ENCODE measurements around a stretch of chr3.

GRCh38 chr3:194867214-194867783 is 181.6 kb downstream of the FAM43A start:
- RRBS: no CpG with 5 or more reads among the region's 8 CpGs
CAGE:
- cytosol, long polyA plus RNA: no peak
- long polyA plus RNA: no peak
- nucleus, long polyA plus RNA: no peak

DNA sequence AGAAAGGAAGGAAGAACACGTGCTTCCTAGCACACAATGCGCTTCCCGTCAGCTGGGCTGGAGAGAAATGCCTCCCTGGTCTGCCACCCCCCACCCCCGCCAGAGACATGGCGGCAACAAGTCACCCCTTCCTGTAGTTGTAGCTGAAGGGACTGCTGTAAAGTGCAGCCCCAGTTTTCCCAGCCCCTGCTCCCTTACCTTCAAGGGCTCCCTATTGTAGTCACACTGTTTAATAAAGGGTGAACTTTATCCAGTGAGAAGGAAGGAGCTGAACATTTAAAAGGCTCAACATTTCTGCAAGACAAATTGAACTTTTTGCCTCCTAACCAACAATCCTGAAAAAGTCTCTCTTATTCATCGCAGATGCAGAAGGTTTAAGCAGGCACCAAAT is 182.1 kb downstream of the FAM43A start:
- RRBS: no CpG with 5 or more reads among the region's 6 CpGs
CAGE:
- cytosol, long polyA plus RNA: no peak
- long polyA plus RNA: no peak
- nucleus, long polyA plus RNA: no peak

DNA sequence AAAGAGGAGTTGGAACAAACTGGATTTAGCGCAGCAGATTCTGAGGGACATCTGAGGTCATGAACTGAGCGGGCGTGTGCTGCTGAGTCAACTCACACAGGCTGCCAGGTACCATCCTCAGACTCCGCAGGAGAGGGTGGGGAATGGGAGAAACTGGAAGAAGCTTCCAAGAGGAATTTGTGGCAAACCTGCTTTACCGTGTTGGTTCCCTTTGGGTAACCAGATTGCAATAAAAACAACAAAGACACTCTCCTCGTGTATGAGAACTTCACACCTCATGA is 185.1 kb downstream of the FAM43A start:
- RRBS: no CpG with 5 or more reads among the region's 6 CpGs
CAGE:
- cytosol, long polyA plus RNA: no peak
- long polyA plus RNA: no peak
- nucleus, long polyA plus RNA: no peak

DNA sequence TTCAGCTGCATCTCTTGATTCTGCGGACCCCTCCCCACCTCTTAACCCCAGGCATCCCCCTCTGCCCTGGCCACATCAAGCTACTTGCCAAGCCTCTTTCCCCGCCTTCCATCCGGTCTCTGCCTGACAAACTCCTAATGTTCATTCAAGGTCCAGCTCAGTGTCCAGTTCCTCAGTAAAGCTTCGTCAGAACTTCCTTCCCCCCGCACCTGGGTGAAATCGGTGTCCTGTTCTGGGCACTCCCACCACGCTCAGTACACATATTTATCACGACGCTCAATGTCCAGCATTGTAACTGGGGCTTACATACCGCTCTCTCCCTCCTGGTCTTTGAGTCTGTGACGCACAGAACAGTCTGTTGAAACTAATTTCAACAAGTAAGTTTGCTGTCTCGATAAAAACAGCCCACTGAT is 192.1 kb downstream of the FAM43A start:
- RRBS: no CpG with 5 or more reads among the region's 12 CpGs
CAGE:
- cytosol, long polyA plus RNA: no peak
- long polyA plus RNA: no peak
- nucleus, long polyA plus RNA: no peak

GRCh38 chr3:194976864-194977288 is 291.2 kb downstream of the FAM43A start:
- RRBS: no CpG with 5 or more reads among the region's 7 CpGs
CAGE:
- cytosol, long polyA plus RNA: no peak
- long polyA plus RNA: no peak
- nucleus, long polyA plus RNA: no peak

GRCh38 chr3:195002735-195003410 is 268.1 kb downstream of the XXYLT1 start:
- RRBS: no CpG with 5 or more reads among the region's 12 CpGs
CAGE:
- cytosol, long polyA plus RNA: no peak
- long polyA plus RNA: no peak
- nucleus, long polyA plus RNA: no peak

GRCh38 chr3:195033361-195033907 is 237.5 kb downstream of the XXYLT1 start:
- RRBS: no CpG with 5 or more reads among the region's 7 CpGs
CAGE:
- cytosol, long polyA plus RNA: no peak
- long polyA plus RNA: no peak
- nucleus, long polyA plus RNA: no peak

DNA sequence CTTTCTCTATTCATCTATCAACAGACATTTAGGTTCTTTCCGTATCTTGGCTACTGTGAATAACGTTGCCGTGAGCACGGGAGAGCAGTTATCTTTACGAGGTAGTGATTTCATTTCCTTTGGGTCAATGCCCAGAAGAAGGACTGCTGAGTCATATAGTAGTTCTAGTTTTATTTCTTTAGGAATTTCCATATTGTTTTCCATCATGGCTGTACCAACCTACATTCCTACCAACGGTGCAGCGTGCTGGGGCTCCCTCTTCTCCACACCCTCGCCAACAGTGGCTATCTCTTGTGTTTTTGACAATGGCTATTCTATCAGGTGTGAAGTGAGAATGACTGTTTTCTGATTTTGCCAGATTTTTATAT is 168.3 kb downstream of the XXYLT1 start:
- RRBS: no CpG with 5 or more reads among the region's 8 CpGs
CAGE:
- cytosol, long polyA plus RNA: no peak
- long polyA plus RNA: no peak
- nucleus, long polyA plus RNA: no peak

DNA sequence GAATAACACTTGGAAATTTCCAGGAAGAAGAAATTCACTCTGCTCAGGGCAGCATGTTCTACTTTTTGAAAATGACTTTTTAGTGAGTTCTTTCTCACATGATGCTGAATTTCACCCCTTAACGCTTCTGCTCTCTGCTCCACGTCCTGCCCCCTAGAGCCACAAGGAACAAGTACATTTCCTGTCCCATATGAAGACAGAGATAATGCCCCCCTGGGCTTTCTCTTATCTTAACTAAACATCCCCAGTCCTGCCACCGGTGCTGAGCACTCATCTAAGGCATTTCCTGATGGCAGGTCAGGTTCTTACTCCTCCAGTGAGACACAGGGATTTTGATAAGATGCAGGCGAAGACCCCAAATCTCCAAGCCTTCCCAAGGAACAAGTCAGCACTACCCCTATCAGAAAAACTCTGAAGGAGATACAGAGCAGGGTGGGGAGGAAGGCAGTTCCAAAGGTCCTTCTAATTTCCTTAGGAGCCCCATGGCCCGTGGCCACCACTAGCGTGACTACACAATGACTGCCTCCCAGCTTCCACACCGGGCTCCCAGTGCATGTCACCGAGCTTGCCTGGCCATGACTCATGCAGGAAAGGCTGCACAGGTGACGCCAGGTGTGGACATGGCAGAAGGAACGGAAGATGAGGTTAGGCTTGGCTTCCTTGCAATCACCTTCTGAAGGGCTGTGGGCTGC is 152.9 kb downstream of the XXYLT1 start:
- RRBS: no CpG with 5 or more reads among the region's 10 CpGs
CAGE:
- cytosol, long polyA plus RNA: no peak
- long polyA plus RNA: no peak
- nucleus, long polyA plus RNA: no peak

DNA sequence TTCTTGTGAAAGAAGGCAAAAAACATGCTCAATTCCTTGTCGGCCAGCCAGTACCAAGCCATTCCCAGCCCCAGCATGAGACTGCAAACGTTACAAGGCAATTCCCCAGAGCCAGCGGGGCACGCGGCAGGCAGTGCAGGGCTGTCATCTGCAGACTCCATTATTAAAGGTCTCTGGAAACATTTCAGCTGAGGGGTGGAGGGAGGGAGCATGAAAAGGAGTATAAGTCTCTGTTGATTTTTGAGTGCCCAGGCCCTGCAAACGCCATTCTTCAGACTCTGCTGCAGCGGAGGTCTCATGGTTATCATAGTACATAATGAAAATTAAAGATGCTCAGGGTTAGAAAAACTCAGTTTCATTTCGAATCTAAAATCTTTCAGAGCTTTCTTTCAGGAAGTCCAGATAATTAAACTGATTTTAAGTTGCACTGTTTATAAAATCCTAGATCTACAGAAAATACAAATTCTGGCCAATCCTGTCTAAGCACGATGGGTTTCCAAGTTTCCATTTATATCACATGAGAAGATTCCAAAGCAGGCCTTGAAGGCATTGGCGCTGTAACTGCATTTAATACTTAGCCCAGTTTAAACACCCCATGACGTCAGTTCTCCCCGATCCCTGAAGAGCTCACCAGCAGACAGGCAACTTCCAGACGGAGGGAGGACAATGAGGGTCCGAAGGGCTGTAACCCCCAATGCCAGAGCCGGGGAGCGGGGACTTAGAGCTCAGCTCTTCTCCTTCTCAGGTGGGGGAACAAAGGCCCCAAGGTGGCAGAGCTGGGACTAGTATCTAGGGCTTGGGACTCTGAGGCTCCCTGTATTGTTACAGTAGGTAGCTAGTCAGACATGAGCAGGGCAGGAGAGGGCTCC is 117.5 kb downstream of the XXYLT1 start:
- RRBS: no CpG with 5 or more reads among the region's 16 CpGs
CAGE:
- cytosol, long polyA plus RNA: no peak
- long polyA plus RNA: no peak
- nucleus, long polyA plus RNA: no peak

- RRBS: 1% methylated on average over 7 of the region's 67 CpGs
CAGE:
- cytosol, long polyA plus RNA: no peak
- long polyA plus RNA: no peak
- nucleus, long polyA plus RNA: no peak
Measured at GRCh38 chr3:195441817-195442712, 755 bp downstream of the ACAP2 start.

DNA sequence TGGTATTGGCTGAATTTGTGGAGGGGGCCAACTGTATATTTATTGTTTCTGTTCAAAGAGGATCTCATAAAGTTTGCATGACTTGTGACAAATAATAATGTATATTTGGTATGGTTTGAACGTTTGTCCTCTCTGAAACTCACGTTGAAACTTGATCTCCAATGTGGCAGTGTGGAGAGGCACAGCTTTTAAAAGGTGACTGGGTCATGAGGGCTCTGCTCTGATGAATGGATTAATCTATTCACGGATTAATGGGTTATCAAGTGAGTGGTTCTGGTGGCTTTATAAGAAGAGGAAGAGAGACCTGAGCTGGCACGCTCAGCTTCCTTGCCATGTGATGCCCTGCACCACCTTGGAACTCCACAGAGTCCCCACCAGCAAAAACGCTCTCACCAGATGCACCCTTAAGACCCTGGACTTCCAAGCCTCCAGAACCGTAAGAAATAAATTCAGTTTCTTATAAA is 2.7 kb downstream of the PPP1R2 start:
- RRBS: no CpG with 5 or more reads among the region's 6 CpGs
CAGE:
- cytosol, long polyA plus RNA: no peak
- long polyA plus RNA: no peak
- nucleus, long polyA plus RNA: no peak

DNA sequence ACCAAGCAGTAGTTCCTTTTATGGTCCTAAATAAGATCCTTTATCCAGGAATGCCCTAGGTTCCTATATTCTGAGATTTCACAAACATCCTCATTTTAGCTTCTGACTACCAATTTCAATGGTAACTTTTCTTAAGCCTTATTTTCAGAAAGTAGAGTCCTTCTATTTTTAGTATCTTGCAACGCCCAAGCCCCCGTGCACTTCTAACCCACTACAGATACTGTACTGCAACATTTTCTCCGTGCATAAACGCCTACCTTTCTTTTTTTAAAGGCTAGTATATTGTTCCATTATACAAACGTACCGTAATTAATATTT is 1.3 kb downstream of the PPP1R2 start:
- RRBS: no CpG with 5 or more reads among the region's 6 CpGs
CAGE:
- cytosol, long polyA plus RNA: no peak
- long polyA plus RNA: no peak
- nucleus, long polyA plus RNA: no peak

DNA sequence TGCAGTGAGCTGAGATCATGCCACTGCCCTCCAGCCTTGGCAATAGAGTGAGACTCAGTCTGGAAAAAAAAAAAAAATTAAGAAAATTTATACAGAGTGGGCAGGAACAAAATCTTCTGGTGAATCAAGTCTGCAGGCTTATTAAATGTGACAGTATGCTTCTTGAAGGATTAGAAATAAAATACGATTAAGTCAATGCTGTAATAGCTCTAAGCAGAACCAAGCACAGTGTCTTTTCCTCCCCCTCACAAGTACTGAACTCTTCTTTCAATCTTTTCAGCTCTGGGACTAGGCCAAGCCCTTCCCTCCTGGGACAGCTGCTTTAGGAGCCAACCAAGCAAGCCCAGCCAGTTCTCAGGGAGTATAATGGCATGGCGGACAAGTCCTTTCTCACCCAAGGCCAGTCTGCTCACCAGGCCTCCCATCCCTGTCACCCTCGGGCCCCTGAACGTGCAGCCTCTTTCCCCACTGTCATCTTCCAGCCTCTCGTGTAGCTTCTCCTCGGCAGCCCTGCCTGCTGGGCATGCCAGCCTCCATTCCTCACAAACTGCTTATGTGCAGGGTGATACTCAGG is 8.3 kb upstream of the PPP1R2 start:
- RRBS: no CpG with 5 or more reads among the region's 6 CpGs
CAGE:
- cytosol, long polyA plus RNA: no peak
- long polyA plus RNA: no peak
- nucleus, long polyA plus RNA: no peak

GRCh38 chr3:195559902-195560395 is 16.8 kb upstream of the PPP1R2 start:
- RRBS: no CpG with 5 or more reads among the region's 3 CpGs
CAGE:
- cytosol, long polyA plus RNA: no peak
- long polyA plus RNA: no peak
- nucleus, long polyA plus RNA: no peak

DNA sequence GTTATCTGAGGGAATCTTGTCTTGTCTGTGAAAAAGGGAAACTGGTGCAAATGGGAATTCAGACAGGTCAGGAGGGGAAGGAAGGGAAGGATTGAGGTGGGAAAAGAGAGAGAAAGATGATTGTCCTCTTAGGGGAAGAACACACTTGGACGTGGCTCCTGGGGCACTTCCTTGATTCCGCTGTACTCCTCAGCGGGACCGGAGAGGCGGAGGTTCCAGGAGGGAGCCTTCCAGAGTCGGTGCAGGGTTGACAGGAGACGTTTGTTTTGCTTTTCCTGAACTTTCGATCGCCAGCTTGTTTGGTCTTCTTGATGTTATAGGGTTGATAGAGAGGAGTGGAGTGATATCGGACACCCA is 52.2 kb upstream of the APOD start:
- RRBS: no CpG with 5 or more reads among the region's 10 CpGs
CAGE:
- cytosol, long polyA plus RNA: no peak
- long polyA plus RNA: no peak
- nucleus, long polyA plus RNA: no peak

DNA sequence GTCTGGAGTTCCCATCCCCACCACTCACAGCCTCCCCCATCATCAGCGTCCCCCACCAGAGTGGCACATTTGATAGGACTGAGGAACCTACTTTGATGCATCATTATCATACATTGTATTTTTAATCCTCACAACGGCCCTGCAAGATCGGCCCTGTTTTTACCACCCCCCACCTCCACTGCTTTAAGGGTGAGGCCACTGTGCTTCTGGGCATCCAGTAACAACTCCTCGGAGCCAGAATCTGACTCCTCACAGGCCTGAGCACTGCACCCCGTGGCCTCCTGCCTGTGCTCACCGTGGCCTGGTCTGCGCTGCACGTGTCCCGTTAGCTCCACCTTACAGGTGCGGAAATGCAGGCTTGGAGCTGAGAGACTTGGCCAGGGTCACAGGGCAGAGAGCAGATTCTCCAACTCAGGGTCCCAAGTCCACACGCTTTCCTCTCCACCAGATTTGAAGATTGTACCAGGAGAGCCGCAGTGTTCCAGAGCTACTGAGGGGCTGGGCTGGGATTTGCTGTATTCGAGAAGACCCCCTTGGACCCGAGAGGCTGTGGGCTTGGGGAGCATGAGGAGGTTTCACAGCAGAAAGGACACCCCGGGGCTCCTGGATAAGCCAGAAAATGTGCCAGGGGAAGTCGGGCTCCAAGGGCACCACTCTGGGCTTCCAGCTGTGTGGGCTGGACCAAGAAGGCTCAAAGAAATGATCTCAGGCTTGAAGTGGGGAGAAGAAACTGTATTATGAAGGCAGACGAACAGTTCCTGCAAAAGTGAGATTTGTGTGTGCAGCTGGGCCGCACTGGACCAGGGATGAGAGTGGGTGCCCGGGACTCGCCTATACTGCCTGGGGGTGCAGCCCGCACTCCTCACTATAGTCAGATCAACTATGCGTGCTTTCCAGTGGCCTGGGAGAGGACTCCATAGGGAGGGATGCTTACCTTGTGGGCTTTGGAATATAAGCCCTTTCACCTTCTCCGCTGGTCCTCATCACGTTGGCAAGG is 1.6 kb downstream of the MUC20 start:
- RRBS: no CpG with 5 or more reads among the region's 24 CpGs
CAGE:
- cytosol, long polyA plus RNA: no peak
- long polyA plus RNA: no peak
- nucleus, long polyA plus RNA: no peak

DNA sequence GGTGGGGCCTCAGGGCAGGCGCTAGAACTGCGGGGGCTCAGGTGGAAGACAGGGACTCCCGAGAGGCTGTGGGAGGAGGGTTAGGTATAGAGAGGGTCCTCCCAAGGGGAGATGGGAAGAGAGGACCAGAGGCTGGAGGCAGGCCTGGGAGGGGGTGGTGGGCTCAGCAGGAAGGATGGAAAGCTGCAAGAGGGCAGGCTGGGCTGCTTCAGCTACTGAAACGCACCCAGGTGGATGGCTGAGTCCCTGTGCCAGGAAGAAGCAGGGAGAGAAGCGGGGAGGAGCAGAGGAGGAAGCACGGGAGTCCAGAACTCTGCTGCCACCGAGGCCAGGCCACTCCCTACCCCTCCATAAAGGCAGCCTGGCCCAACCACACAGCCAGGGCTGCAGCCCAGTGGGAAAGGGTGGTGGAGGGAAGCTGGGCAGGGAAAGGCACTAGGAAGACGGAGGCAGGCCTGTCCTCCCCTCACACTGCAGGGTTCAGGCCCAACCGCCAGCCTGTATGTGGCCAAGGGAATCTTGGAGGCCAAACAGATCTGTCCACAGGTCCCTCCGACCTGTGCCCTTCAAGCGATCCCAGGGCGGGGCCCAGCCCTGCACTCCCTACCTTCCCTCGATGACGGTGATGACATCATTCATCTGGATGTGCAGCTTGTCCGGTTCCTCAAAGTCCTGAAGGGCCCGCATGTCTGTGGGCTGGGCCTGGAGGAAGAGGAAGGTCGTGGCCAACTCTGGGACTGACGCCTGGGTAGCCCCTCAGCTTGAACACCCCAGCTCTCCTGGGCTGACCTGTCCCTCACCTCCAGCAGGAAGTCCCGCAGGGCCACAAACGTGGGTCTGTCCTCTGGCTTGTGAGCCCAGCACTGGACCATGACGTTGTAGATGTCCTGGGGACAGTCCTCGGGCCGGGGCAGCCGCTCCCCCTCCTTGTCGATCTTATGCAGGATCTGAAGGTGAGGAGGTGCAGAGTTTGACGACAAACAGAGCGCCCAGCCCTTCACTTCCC is 30.4 kb downstream of the TNK2 start:
- RRBS: no CpG with 5 or more reads among the region's 27 CpGs
CAGE:
- cytosol, long polyA plus RNA: no peak
- long polyA plus RNA: no peak
- nucleus, long polyA plus RNA: no peak

- RRBS: no CpG with 5 or more reads among the region's 13 CpGs
CAGE:
- cytosol, long polyA plus RNA: no peak
- long polyA plus RNA: no peak
- nucleus, long polyA plus RNA: no peak
Measured at GRCh38 chr3:195896673-195897530, 11.4 kb downstream of the TNK2 start.

DNA sequence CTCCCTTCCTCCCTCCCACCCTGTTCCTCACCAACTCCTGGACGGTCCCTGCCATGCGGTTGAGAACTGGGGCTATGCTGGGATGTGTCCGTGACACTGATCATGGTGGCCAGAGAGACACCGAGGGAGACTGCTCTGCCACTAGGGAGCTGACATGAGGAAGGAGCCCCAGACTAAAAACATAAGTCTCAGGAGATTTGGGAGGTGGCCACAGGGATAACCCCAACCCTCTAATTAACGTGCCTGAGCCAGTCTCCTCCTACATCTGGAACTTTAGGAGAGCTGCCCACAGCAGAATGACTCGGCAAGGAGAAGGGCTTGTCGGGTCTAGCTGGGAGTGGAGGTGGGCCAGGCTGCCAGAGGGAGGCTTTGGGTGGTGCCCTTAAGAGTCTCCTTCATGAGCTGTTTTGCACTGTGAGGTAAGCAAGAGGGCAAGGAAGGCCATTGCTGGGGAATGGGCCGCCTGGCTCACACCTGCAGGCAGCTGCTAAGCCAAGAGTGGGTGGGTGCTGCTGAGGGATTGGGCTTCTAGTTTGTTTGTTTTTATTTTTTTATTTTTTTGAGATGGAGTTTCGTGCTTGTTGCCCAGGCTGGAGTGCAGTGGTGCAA is 3.5 kb upstream of the TNK2 start:
- RRBS: no CpG with 5 or more reads among the region's 9 CpGs
CAGE:
- cytosol, long polyA plus RNA: no peak
- long polyA plus RNA: no peak
- nucleus, long polyA plus RNA: no peak

All from IMR-90 (cell line).